UCH-1 (cell line): ENCODE results near the gene DDX27.

DNA sequence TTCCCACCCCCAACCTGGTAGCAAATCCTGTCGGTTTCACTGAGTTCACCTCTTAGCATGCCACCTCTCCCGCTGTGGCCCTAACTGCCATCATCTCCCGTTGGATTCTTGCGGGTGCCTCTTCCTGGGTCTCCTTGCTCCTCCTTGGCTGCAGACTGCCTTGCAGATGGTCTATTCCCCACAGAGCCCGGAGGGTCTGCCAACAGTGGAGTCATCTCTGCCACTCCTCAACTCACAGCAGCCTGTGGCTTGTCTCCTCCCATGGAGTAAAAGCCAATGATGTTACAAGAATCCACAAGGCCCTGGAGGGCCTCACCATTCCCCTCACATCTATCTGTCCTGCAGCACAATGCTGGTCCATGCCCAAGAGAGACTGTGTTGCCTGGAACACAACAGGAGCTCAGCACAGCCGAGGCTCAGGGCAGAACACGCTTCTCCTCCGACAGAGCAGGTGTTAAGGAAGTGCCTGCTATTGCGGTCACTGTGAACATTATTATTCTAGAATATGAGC lies 241.8 kb upstream of the SULF2 start:
- RRBS: no CpG with 5 or more reads among the region's 9 CpGs

DNA sequence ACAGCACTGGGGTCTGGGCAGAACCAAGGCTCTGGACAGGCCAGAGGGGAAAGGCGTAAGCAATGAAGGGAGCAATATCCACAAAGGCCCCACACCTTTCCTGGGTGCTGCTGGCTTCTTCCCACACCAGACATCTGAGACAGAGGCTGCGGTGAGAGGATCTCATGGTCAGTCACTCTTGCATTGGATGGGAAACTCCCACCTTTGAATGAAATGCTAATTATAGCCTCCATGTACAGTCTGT lies 286.4 kb downstream of the PREX1 start:
- RRBS: no CpG with 5 or more reads among the region's 2 CpGs

GRCh38 chr20:48624893-48626026 lies 202.5 kb downstream of the PREX1 start:
- RRBS: 86% methylated on average over 8 of the region's 39 CpGs

- RRBS: no CpG with 5 or more reads among the region's 9 CpGs
These were observed 179.3 kb downstream of the PREX1 start for GRCh38 chr20:48648432-48648999.

DNA sequence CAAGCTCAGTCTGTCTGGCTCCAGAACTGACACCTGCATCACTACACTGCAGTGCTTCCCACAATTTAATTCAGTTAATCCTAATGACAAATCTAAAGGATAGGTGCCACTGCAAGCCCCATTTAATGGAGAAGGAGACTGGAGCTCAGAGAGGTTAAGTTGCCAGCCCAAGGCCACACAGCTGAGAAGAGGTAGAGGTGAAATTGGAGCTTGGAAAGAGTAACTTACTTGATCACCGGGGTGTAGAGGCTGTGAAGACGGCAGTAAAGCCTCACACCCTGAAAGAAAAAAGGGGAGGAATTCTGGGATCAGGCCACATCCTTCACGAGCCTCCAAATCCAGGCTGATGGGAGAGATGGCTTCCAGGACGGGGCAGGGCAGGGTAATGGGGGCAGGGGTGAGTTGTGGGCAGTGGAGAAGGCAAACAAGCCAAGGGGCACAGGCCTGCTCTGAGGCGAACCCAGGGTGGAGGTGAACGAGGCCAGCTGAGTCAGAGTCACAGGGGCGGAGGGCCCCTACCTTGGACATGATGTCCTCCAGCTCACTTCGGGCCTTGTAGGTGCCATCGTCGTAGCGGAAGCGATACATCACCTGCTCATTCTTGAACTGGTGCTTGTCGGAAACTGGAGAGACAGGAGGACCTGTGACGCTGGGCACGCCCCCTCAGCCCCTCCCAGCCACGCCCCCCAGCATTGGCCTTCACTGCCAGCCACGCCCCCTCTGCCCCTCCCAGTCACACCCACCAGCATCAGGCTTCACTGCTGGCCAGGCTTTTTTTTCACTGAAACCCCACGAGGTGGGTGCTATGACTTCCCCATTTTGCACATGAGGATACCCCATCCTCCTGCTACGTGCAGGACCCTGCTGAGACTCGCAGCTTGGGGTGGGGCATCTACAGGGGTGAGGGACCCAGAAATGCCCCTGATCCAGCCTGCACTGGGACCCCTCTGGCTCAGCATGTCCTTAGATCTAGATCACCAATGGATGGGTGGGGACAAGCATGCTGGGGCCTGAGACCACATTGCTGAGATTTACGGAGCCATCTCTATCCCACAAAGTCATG lies 148.3 kb downstream of the PREX1 start:
- RRBS: no CpG with 5 or more reads among the region's 21 CpGs

DNA sequence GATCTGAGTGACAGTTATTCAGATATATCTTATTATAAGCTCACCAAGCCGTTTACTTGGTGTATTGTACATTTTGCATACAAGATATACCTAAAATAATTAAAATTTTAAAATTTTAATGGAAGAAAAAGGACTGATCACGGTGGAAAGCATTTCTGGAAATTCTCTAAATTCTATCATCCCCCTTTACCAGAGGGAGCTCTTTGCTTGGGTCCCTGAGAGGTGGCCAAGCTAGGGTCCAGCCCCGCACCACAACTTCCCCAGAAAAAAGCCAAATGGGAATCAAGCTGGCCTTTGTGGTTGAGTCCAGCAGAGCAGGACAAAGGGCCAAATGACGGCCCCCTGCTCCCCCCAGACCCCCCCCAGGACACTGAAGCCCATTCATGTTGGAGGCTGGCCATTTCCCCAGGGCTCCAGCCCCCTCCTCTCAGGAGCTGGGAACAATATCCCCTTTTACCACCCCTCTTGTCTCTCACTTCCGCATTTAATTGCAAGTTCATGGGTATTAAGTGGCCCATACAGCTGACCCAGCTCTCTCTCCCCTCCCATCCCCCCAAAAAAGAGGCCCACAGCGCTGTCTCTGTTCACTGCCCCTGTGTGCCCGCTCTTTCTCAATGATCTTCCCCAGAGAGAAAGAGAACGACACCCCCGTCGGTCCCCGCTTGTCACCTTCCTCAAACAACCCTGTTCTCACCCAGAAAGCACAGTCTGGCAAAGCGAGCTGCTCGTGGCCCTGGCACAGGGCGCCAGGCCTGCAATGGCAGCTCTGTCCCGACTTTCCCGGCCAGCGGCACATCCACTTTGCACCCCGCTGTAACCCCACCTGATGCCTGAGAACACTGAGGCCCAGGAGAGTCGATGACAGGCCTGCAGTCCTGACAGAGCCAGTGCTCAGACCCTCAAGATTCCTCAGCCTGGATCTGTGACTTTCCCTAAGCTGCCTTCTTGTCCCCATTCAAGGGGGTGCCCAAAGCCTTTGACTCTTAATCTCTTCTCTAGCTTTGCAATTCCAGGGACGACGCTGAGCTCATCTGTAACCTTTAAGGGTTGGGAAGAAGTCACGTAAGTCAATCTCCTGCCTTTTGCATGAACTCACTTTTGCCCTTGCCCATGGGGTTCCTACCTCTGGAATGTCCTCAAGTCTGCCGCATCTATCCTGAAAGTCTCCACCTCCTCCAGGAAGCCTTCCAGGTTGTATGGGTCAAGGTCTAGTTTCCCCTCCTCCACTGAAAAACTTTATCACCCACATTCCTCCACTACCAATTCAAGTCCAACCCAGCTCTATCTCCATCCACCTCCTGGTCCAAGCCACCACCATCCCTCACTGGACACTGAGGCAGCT lies 30.3 kb downstream of the PREX1 start:
- RRBS: no CpG with 5 or more reads among the region's 23 CpGs

GRCh38 chr20:48807960-48808830 lies 19.6 kb downstream of the PREX1 start:
- RRBS: no CpG with 5 or more reads among the region's 16 CpGs

- RRBS: 38% methylated on average over 1 of the region's 4 CpGs
These were observed 667 bp upstream of the ARFGEF2 start for GRCh38 chr20:48920983-48921104.

DNA sequence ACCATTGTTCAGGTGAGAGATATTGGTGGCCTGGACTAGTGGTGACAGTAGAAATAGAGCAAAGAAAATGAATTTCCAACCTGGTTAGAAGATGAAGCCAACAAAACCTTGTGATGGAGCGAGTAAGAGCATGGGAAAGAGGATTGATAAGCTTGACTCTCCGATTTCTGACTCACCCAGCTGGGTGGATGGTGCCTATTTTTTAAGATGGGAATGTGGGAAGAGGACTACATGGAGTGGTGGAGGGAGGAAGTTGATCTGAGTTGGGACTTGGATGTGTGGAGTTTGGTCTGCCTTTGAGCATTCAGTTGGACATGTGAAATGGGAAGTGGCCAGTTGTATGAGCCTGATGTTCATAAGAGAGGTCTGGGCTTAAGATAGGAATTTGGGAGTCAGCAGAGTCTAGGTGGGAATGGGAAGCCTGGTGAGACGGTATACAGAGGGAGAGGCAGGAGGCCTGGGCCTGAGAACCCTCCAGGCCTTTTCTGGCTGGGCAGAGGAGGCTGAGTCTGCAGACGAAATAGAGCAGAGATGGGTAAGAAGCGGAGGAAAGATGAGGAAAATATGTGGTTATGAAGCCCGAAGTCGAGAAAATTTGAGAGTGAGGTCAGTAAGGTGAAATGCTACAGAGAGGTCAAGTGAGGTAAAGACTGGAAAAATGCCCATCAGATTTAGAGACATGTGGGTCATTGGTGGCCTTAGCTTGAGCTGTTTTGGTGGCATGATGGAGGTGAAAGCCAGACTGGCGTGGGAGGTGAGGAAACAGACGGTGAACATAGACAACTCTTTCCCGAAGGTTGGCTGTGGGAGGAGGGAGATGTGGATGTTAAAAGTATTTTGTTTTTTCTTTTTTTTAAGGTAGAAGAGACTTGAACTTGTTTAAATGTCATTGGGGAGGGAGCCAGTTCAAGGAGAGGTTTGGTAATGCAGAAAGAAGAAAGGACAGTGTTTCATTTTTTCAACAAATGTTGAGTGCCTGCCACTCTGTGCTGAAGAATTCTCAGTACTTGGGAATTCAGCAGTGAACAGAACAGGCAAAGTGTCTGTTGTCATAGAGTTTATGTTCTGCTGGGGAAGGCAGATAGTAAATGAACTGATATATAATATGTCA lies 9.2 kb downstream of the ARFGEF2 start:
- RRBS: no CpG with 5 or more reads among the region's 10 CpGs

DNA sequence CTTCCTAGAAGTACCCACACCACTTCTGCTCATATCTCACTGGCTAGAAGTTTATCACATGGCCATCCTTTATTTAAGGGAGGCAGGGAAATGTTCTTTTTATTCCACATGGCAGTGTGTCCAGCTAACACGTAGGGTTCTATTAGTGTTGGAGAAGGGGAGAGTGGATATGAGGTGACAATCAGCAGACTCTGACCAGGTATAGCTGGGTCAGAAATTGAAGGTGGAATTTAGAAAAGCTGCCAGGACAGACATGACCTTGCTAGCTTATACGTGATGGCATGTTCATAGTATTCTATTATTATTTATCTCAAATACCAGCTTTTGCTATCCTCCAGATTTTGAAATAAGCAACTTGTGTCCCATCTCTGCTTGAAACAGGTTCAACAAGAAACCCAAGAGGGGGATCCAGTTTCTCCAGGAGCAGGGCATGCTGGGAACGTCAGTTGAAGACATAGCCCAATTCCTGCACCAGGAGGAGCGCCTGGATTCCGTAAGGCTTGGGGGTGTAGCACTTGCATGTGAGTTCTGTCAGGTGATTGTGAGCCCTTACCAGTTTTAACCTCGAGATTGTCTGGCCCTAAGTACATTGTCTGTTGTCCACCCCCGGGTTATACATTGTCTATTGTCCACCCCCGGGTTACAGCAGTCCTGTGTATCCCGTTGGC lies 61.6 kb upstream of the CSE1L start:
- RRBS: no CpG with 5 or more reads among the region's 9 CpGs

DNA sequence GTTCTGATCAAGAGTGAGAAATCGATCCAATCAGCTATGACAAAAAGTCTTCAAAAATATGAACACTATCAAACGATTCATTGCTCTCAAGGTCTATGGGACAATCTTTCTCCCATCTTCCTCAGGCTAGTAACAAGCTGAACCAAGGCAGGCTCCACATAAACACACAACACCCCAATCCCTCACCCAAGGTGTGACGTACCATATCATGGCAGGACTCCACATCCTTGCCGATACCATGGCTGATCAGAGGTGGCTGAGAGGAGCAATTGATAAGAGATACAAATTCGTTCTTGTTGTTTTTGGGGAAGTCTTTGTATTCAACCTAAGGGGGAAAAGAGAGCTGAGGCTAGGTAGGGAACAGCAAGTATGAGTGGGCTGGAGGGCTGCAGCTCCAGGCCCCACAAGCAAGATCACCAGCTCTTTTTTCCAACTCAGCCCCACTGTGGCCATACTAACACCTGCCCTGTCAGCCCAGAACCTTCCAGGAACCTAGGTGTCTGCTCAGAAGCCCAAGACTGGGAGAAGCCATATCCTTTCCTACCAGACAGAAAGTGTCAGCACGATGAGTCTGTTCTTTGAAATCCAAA lies 70.9 kb downstream of the CSE1L start:
- RRBS: no CpG with 5 or more reads among the region's 6 CpGs

DNA sequence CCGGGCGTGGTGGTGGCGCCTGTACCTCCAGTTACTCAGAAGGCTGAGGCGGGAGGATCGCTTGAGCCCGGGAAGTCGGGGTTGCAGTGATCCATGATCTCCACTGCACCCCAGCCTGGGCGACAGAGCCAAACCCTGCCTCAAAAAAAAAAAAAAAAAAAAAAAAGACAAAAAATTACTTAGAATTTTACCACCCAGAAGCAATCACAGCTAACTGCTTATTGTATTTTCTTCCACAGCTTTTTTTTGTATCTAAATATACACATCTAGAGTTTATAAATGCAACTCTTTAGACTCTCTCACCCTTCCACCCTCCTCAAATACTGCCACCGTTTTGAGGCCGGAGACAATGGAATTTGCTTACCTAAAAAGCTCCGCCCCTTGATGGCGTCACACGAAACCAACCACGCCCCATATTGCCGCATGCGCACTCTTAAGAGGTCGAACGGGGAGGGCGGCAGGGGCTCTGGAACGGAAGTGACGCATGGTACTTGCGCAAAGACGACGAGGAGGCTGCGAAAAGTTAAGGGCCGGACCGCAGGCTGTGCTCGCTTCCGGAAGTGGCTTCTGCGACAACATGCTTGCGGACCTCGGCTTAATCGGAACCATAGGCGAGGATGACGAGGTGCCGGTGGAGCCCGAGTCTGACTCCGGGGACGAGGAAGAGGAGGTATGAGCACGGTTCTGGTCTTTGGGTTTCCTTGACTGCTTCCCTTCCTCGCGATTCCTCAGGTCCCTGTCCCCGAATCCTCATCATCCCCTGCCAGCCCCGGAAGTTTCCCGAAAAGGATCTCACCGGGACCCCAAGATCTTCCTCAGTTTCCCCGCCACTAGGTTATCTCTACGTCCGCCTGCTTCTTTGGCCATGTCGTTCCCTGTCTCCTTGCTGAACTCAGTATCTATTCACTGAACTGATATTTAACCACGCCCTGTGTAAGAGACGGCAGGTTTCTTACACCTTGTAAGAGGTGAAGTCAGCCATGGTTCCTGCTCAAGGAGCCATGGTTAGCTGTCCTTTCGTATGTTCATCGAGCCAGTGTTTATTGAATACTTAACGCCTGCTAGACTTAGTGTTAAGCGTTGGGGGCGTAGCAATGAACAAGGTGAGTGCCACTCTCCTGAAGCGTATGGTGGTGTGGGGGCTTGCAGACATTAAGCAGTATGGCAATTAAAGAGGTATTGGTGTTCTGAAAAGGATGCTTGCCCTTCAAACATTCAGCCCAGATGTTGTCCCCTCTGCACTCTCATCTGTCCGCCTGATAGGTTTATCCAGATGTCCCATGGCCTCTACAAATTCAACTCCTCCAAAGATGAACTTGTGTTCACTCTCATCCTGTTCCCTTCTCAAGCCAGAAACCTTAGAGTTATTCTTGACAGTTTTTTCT lies at the start of gene DDX27:
Gene DDX27, plus strand, starts transcription at position 545 of the 1,385 bp plus-strand sequence.
- RRBS: 3% methylated on average over 7 of the region's 59 CpGs

GRCh38 chr20:49255802-49256039 lies 22.1 kb downstream of the ZNFX1 start:
- RRBS: no CpG with 5 or more reads among the region's 7 CpGs

GRCh38 chr20:49344864-49345392 lies 67.1 kb upstream of the ZNFX1 start:
- RRBS: no CpG with 5 or more reads among the region's 10 CpGs

GRCh38 chr20:49567157-49567794 lies 661 bp downstream of the PTGIS start:
- RRBS: no CpG with 5 or more reads among the region's 24 CpGs

- RRBS: no CpG with 5 or more reads among the region's 14 CpGs
These were observed 12.1 kb upstream of the PTGIS start for GRCh38 chr20:49579844-49580581.

GRCh38 chr20:49631720-49632367 lies 63.9 kb upstream of the PTGIS start:
- RRBS: no CpG with 5 or more reads among the region's 15 CpGs

GRCh38 chr20:49711677-49712505 lies 1.8 kb downstream of the B4GALT5 start:
- RRBS: no CpG with 5 or more reads among the region's 7 CpGs

- RRBS: no CpG with 5 or more reads among the region's 5 CpGs
These were observed 921 bp downstream of the B4GALT5 start for GRCh38 chr20:49712852-49713061.